Duodenum (tissue), 1 donor: ENCODE measurements around a stretch of chr1.

GRCh38 chr1:39333473-39334223 is 129.2 kb downstream of the MACF1 start:
- PRO-cap, result no peak

GRCh38 chr1:39334224-39335548 is 130.2 kb downstream of the MACF1 start:
- PRO-cap, result no peak

DNA sequence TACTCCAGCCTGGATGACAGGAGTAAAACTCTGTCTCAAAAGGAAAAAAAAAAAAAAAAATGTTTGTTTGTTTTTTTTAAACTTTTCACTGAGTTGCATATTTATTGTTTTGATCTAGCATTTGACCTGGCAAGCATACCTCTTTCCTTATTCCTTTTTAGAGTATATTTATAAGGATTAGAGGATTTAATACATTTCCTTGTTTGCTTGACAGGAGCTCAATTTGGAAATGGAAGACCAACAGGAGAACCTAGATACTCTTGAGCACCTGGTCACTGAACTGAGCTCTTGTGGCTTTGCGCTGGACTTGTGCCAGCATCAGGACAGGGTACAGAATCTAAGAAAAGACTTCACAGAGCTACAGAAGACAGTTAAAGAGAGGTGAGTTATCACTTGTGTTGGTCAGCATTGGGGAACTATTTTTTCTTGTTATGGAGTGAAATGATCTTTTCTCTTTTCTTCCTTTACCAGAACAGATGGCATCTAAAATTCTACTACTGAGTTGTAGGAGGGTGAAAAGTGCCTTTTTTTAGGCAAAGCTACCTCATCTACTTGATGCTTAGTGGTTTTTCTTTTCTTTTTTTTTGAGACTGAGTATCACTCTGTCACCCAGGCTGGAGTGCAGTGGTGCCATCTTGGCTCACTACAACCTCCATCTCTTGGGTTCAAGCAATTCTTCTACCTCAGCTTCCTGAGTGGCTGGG is 123.3 kb upstream of the BMP8A start:
- PRO-cap, result no peak

GRCh38 chr1:39369831-39370568 is 121.4 kb upstream of the BMP8A start:
- PRO-cap, result no peak

DNA sequence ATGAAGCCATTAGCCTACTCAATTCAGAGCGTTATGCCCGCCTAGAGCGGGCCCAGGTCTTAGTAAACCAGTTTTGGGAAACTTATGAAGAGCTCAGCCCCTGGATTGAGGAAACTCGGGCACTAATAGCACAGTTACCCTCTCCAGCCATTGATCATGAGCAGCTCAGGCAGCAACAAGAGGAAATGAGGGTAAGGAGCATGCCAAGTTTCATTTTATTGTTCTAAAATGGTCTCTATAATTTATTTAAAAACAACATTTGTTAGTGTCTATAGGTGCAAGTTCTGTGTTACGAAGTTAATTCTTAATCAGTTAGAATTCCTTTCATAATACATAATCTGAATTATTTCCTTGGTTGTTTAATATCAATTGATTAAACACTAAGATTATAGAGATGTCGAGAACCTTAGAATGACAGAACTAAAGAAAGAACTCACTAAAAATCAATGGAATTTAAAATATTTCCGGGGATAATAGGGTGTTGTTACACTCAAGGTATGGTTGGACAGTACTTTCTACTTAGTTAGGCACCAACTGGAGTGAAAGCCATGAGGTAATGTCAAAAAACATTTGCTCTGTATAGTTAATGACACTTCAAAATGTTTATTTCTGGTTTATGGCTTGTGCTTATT is 56.9 kb upstream of the BMP8A start:
- PRO-cap, result no peak

DNA sequence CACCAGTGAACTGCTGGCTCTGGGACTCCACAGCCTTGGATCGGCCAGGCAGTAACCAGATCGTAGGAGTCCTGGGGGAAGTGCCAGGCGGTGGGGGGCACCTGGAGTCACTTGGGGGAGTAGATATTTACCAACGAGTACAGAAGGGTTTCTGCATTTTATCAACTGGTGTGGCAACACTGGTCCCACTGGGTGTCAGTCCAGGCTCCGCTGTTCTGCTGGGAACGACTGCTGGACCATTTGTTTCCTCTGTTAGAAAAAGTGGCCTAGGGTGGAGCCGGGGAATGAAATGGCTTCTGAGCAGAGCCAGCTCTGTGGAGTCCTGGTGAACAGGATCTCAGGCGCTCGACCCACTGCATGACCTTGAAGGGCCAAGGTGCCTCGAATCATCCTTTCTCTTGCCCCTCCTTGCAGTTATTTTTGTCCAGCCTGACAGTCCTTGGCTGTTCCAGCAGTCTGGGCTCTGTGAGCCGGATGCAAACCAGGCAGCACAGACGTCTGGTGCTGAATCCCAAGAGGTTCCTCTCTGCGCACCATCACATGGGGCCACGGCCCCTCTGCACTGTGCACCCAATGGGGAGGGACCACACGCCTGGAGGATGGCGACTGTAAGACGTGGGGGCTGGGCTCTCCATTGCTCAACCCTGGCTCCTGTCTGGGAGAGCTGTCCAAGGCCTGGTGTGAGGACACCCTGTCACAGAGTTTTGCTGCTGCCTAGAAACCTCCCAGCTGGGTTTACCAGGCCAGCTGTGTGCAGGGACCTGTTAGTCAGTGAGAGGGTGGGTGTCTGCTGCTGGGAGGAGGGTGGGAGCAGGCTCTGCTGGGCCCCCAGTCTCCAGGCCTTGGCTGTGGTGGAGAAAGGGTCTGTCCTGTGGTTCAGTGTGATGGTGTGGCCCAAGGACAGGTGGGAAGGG is 14.1 kb downstream of the HEYL start:
- PRO-cap, result no peak

DNA sequence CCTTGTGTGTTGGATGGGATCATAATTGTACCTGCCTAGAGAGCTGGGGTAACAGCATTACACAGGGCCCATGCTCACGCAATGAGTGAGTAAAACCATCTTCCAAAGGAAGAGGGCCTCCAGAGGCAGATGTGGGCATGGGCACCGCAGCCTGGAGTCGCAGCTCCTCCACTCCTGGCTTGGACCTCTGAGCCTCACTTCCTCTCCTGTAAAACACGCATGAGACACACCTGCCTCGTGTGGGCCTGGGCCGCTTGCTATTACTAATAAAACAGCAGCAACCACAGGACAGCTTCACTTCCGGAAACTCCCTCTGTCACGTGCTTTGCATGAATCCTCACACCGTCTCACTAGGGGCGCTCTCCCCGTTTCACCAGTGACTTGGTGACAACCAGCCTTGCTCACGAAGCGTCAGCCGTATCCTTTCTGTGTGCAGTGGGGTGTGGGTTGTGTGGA is 10.4 kb upstream of the BMP8B start:
- PRO-cap, result no peak

- PRO-cap, result unidirectional peak, minus-strand start at chr1:39799835
Observed at GRCh38 chr1:39799778-39799977, 11.0 kb upstream of the BMP8B start.

DNA sequence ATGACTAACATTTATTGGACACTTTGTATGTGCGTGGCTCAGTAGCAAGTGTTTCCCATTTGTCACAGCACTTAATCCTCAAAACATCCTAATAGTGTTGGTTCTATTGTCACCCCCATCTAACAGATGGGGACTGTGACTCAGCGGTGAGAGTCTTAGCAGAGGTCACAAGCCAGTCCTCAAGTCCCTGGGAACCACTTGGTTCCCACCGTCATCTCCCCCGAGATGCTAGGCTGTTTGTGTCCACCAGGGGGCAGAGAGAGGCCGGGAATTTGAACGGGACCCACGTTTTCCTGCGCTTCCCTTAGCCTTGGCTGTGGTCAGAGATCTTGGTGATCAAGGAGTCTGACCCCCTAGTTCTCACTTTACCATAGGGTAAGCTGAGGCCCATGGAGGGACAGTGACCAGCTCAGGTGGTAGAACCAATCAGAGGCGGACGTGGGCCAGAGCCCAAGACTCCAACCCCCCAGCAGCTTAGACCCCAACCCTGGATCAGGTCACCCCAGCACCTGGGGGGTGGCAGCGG is 28.1 kb upstream of the BMP8B start:
- PRO-cap, result no peak

GRCh38 chr1:39896550-39897595 is 4.8 kb downstream of the MYCL start:
- PRO-cap, result no peak

DNA sequence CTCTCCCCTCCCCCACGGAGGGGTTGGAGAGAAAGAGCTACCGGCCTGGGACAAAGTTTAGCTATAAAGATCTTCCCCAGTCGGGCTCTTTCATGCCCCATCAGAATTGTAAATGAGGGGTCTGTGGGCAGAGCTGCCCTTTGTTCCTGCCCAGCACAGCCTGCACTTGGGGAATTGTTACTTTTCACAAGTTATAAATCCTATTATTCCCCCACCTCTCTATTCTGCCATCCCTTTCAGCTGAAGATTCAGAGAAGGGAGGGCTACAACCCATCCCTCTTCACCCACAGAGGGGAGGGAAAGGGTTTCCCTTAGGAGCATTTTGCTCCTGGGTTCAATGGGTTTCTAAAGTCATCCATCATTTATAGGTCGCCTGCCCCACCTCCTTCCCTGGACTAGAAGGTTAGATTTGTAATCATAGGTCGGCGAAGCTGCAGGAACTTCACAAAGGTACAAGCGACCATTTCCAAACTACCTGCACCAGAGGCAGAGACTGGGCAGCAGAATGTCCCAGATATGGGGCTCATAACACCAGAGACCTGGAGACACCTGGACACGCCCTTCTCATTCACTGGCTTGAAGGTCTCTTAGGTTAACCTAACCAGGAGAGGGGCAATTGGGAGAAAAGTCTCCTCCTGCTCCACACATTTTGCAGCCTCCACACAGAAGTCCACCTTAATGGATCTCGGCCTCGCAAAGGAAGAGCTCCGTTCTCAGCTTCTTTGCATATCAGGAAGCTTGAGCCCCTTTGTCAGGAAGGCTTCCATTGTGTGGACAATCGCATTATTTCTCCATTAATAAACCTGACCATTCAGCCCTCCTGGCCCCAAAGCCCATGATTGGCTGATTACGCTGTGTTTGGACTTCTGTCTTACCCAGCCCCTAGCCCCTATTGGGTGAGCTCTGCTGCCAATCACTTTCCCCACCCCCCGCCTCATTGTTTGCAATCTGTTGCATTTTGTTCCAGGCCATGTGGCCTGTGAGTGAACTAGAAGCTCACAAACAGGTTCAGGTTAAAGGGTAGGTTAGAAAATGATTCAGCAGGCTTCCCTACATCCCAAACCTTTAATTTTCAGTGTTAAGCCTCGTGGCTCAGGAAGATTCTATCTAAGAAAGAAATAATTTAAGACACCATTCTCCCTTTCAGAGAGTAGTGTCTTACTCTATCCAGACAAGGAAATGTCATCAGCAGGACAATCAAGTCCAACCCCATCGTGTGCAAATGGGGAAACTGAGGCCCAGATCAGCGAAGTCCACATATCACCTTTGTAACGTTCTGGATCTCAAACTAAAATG is 3.0 kb downstream of the MYCL start:
- PRO-cap, result unidirectional peak, plus-strand start at position 966 of the sequence

- PRO-cap, result unidirectional peak, plus-strand start at chr1:39960155; unidirectional peak, plus-strand start at chr1:39960222; bidirectional peak, plus-strand start at chr1:39960652, minus-strand start at chr1:39960510
Observed at GRCh38 chr1:39959763-39960565, 5.0 kb downstream of the MFSD2A start.

GRCh38 chr1:40059907-40060405 is 19.4 kb downstream of the CAP1 start:
- PRO-cap, result no peak

DNA sequence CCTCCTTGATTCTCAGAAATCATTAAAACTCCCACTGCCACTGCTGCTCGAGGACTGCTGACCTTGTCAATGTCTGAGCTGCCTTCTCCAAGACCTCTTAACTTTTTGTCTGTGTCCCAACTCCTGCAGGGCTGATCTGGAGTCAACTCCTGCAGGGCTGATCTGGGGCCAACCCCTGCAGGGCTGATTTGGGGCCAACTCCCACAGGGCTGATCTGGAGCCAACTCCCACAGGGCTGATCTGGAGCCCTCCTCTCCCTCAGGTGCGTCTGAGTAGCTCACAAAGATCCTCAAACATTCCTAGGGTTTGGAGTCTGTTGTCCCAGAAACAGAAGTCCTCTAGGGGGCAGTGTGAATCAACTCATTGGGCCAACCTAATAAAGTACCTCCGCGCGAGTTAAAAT is 17.3 kb upstream of the RLF start:
- PRO-cap, result no peak

DNA sequence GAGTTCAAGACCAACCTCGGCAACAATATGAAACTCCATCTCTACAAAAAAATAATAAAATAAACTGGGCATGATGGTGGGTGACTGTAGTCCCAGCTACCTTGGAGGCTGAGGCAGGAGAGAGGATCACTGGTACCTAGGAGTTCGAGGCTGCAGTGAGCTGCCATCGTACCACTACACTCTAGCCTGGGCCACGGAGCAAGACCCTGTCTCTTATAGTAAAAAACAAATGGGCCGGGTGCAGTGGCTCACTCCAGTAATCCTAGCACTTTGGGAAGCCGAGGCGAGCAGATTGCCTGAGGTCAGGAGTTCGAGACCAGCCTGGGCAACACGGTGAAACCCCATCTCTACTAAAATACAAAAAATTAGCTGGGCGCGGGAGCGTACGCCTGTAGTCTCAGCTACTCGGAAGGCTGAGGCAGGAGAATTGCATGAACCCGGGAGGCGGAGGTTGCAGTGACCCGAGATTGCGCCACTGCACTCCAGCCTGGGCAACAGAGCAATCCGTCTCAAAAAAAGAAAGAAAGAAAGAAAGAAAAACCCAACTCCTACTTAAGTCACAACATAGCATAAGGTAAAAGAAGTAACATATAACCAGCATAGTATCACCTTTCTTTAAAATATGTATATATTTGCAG is 30.4 kb upstream of the TMCO2 start:
- PRO-cap, result no peak

DNA sequence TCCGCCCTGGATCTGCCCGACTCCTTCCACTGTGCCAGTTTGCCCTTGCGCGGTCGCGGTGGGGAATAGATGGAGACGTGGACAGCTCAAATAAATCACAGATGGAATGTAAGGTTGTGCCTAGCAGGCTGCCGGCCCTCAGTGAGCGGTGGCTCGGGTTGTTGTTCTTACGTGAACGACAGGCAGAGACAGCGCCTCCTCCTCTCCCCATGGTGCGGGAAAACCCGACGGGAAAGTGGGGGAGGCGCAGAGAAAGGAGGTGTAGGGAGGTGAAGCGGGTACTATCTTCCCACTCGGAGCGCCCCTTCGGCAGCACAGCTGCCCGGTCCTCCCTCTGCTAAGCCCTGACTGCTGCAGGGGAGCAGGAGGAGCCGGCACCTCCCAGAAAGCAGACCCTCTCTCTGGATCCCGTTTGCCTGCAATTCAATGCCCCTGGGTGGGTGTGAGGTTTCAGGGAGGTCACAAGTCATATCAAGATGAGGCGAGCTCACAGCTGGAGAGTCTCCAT is 1.1 kb downstream of the COL9A2 start:
- PRO-cap, result no peak

- PRO-cap, result no peak
Observed at GRCh38 chr1:40383523-40384148, 10.1 kb downstream of the SMAP2 start.

GRCh38 chr1:40388949-40389289 is 15.4 kb downstream of the SMAP2 start:
- PRO-cap, result no peak

DNA sequence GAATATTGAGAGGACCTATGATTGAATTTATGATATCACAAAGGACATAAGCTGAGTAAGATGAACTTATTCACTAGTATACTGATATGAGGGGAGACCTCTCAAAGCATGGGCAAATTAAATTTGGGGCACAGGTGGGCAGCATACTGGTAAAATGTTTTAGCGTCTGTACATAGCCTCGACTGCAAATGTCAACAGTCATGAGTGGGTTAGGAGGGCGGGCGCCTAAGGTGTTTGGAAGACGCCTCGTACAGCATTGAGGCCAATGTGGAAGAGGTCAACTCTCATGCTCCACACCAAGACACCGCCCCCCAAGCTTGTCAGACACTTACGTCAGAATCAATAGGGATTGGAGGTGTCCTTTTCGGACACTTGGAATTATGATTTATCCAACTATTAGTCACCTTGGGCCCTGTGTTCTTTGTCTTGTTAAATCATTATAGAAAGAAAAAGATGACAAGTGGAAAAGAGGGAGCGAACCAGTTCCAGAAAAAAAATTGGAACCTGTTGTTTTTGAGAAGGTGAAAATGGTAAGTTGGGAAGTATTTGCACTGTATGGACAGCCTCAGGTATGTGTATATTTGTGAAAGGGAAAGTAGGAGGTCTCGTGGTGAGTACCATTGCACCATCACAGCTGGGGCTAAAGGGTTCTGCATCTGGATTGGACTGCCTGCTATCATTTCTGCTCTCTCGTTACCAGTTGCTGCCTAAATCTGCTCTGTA is 37.5 kb upstream of the ZFP69B start:
- PRO-cap, result no peak

GRCh38 chr1:40649362-40649561 is 16.2 kb downstream of the RIMS3 start:
- PRO-cap, result no peak